ENCODE measurements around the genes C22orf39, GNB1L and CCDC188.

- PRO-cap: no peak
- RRBS: no CpG with 5 or more reads among the region's 9 CpGs
These were observed 2.5 kb downstream of the USP18 start for GRCh38 chr22:18152447-18152951.

DNA sequence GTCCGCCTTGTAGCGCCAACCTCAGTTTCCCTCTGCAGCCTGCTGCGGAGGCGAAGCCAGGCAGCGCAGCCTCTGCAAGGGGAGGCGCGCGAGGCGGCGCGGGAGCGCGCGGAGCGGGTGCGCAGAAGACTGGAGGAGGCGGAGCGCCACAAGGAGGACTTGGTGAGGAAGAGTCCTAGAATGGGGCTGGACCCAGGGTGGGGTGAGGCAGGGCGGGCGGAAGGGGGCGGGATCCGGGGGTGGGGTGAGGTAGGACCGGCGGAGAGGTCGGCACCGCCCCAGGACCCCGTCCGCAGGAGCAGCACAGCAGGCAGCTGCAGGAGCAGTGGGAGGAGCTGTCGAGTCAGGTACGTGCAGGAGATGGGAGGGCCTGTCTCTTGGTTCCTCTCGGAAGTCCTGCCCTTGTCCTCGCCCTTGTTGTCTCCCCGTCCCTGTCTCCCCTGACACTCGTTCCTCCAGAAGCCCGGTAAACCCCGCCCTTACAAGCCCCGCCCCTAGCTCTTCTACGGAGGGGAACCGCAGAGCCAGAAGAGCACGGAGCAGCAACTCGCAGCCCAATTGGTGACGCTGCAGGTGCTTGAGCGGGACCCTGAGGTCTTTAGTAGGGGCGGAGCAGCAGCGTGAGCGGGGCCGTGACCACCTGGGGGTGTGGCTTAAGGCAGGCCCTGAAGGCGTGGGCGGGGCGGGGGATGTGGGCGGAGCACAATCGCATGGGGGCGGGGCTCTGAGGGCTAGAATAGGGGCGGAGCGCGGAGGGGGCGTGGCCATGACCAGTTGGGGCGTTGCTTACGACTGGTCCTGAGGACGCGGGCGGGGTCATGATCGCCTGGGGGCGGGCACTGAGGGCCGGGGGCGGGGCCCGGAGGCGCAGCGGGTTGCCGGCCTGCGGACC lies 1.2 kb downstream of the TMEM191B start:
- PRO-cap: no peak
- RRBS: no CpG with 5 or more reads among the region's 71 CpGs

DNA sequence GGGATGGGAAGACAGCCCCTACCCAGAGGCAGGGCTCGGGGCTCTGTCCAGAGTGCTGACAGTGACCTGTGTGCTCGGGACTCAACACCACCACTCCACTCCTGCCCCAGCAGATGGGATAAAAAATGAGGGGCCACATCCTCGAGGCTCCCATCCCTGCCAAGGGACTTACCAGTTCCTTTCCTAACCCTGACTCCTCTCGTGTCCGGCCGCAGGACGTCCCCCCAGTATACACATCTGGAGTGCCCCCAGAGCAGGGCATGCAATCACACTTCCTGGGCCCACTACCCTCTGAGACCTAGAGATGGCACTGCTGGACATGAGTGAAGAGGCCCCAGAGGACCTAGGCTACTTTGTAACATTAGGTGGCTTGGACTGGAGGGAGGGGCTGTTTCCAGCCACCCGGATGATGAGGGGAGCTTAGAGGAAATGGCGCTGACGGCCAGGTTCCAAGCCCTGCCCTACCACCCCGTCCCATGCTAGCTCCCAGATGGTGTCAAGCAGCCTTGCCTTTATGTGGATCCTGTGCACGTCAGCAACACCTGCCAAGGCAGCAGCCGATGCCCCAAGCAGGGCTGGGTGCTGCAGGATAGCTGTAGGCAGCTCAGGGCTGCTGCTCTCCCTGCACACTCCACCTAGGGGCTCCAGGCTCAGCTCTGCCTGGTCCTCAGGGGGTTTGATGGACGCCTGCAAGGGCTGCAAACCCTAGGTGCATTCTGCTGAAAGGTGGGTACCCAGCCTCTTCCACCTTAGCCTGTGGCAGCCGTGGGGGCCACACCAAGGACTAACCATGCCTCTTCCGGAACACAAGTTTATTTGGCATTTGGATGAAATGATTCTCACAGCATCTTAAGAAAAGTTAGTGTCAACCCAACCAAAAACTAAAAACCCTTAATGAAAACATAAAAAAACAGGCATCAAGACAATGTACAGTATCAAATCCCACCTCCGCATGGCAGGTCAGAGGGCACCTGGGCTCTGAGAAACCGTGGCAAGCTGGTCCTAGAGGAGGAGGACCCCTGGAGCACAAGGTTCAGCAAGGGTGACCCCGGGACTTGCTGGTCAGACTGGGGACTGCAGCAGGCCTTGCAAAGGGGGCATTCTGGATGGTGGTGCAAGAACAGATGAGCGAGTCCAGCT lies 86.4 kb downstream of the DGCR2 start:
- PRO-cap: no peak
- RRBS: no CpG with 5 or more reads among the region's 20 CpGs

- PRO-cap: no peak
- RRBS: no CpG with 5 or more reads among the region's 1 CpG
These were observed 51.8 kb downstream of the DGCR2 start for GRCh38 chr22:19070384-19070847.

- PRO-cap: no peak
- RRBS: no CpG with 5 or more reads among the region's 6 CpGs
These were observed 12.8 kb downstream of the DGCR2 start for GRCh38 chr22:19109311-19109895.

DNA sequence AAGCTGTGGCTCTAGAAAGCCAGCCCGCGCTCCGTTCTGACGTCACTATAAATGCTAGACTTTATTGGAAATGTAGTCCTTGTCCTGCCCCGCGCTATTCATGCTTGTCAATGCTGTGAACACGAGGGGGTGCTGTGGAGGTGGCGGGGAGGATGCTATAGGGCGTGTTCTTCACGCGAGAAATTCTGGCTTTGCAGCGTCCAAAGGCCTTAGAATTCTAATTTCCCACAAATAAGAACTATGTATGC lies 216 bp upstream of the ESS2 start:
- PRO-cap: bidirectional peak, plus-strand start at position 132 of the sequence, minus-strand start outside the sequence
- RRBS: no CpG with 5 or more reads among the region's 12 CpGs

- PRO-cap: no peak
- RRBS: no CpG with 5 or more reads among the region's 3 CpGs
These were observed 40.2 kb upstream of the SLC25A1 start for GRCh38 chr22:19218728-19219223.

- PRO-cap: no peak
- RRBS: no CpG with 5 or more reads among the region's 6 CpGs
These were observed 34.4 kb downstream of the HIRA start for GRCh38 chr22:19397011-19397702.

GRCh38 chr22:19447329-19448027 lies at the start of gene C22orf39:
Gene C22orf39, minus strand, starts transcription at chr22:19447711.
- PRO-cap: bidirectional peak, plus-strand start at chr22:19447446, minus-strand start at chr22:19447303; bidirectional peak, plus-strand start at chr22:19447856, minus-strand start at chr22:19447688
- RRBS: under 1% methylated on average over 40 of the region's 91 CpGs

DNA sequence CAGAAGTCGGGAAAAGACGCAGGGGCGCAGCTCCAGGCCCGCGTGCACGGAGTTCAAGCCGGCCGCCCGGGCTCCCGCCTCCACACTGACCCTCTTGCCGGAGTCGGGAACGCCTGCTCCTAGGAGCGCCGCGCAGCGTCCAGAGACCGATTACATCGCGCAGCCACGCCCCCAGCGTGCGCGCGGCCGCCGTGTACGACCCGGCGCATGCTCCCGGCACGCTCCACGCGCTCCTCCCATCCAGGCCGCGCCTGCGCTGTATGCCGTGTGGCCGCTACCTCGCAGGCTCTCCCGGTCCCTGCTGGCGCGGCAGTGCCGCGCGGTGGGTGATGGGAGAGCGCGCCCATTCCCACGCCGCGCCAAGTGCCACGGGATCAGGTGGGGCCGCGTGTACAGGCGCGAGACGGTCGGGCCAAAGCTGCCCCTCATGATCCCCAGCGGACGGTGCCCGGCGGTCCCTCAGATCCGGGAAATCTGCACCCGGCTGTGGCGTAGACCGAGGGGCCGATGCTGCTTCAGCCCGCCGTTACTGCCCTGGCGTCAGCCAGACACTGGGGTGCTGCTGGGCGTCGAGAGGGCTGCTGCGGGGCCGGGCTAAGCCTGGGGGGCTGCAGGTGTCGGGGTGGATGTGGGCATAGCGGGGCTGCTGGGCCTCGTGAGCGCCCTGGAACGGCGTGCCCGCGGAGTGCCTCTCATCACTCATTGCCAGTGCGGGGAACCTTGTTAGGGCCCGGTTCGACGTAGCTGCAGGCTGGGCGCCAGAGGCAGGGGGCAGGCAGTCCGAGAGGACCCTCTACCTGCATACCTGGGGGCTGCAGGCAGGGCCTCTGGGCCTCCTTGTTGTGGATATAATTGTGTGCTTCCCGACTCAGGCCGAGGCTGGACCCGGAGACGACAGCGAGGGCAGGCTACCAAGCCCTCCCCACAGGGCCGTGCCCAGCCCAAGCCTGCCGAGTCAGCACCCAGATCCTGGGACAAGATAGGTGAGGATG lies at the start of gene GNB1L:
Gene GNB1L (minus strand): TSS at position 145 of the 992 bp plus-strand sequence.
- PRO-cap: bidirectional peak, plus-strand start at position 304 of the sequence, minus-strand start at position 87 of the sequence; bidirectional peak, plus-strand start at position 705 of the sequence, minus-strand start at position 687 of the sequence
- RRBS: under 1% methylated on average over 16 of the region's 95 CpGs

GRCh38 chr22:19877870-19878588 lies 23.4 kb upstream of the GNB1L start:
- PRO-cap: no peak
- RRBS: no CpG with 5 or more reads among the region's 21 CpGs

DNA sequence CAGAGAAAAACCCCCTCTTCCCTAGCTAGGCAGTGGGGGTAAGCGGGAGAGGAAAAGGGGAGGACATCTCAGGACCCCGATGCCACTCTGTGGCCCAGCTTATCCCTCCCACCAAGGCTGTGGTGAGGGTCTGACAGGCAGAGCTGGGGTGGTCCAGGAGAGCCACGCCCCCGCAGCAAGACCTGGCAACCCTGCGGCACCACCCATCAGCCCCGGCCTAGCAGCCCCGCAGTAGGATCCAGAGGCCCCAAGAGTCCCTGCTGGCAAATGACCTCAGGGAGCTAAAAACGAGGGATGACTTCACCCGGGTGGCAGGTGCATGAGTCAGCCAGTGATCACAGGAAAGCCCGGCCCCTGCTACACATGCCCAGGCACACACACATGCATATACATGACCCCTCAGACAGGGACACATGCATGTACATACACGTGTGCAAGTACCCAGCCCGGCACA lies 32.4 kb downstream of the ARVCF start:
- PRO-cap: no peak
- RRBS: 2% methylated on average over 6 of the region's 12 CpGs

DNA sequence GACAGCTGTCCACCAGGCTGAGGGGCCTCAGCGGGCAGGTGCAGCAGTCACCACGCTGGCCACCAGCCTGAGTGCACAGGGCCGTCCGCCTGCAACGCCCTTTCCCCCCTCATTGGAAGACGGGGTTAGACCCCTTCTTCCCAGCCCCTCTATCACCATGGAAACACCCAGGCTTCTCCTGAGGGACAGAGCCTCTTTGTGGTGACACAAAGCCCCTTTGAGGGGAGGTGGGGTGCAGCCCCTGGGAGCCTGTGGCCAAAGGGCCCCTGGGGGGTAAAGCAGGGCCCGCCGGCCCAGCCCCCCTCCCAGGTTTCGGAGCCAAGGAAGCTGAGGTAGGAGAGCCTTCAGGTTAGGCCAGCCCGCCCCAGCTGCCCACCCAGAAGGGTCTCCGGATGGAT lies 18.5 kb downstream of the ARVCF start:
- PRO-cap: no peak
- RRBS: no CpG with 5 or more reads among the region's 11 CpGs

DNA sequence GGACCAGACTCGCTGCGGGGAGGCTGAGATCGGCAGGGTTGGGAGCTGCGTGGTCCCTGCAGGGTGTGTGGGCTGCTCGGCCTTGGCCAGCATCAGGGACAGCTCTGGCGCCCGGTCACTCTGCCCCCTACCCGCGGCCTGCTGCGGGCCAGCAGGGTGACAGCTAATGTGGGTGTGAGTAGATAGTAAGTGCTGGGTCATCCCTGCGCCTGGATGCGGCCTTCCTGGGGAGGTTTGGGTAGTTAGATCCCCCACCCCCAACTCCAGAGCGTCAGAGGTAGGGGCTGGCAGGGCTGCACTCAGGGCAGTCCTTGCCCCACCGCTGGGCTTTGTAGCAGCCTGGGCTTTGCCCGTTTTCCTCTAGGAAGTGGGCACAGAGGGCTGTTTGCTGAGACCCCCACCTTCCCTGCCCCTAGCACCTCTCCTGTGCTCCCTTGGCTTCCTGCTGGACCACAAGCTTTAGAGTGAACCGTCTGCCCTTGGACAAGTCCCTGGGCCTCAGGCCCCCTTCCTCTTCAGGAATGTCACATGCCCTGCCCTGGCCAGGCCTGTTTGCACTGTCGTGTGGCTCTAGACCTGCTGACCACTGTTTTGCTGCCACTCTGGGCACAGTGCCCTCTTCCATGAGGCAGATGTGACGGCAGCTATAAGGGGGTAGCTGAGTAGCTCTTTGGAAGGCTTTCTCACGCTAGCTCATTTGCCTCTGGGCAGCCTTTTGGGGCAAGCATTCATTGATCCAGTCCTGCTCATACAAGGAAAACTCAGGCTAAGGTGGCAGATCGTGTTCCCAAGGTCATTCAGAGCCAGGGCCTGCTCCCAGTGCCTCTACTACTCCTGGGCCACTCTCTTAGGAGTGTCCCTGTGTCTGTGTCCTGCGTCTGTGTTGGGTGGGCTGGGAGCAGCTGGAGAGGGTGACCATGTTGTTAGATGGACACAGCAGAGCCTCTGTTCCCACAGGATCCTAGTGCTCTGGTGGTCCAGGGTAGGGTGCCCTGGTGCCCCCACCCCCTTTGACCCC lies 831 bp downstream of the TANGO2 start:
- PRO-cap: bidirectional peak, plus-strand start at position 197 of the sequence, minus-strand start at position 140 of the sequence
- RRBS: no CpG with 5 or more reads among the region's 21 CpGs

DNA sequence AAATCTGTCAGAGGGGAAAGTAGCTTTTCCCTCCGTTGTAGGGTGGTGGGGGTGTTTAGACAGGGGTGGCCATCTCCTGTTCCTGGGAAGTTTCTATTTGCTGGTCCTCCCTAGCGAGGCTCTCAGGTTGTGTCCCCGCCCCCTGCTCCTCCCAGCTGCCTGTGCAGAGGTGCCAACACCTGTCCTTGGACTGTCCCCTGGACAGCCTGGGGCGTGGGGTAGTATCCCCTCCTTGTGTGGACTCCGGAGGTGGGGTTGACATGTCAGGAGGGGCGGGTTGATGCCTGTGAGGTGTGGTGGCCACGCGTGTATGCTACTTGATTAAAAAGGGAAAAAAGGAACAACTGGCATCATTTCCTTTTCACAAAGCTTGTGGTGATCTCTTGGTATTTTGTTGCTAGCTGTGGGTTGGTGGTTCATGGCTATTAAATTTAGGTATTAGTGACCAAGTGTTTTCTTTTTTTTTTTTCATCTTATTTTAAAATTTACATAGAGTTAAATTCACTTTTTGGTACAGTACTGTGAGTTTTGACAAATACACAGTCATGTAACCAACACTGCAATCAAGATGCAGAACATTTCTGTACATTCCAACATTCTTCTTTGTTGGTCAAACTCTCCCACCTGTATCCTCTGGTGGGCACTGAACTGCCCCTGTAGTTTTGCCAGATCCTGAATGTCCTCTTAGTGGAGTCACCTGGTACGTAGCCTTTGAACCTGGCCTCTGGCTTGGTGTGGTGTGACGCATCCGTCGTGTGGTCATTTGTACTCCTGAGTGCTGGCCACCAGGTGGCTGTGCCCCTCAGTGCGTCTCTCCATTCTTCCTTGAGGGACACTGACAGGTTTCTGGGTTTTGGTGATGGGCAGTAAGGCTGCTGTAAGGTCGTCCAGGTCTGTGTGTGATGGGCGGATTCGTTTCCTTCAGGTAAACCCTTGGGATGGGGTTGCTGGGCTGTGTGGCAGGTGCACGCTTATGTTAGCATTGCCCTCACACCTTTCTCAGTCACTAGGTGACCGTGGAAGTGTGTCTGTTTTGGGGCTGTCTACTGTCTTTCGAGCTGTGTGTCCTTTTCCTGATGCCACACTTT lies 13.9 kb upstream of the RANBP1 start:
- PRO-cap: no peak
- RRBS: no CpG with 5 or more reads among the region's 19 CpGs

GRCh38 chr22:20150856-20151107 lies at the start of gene CCDC188:
Gene CCDC188, minus strand, starts transcription at chr22:20151055.
- PRO-cap: no peak
- RRBS: no CpG with 5 or more reads among the region's 2 CpGs

DNA sequence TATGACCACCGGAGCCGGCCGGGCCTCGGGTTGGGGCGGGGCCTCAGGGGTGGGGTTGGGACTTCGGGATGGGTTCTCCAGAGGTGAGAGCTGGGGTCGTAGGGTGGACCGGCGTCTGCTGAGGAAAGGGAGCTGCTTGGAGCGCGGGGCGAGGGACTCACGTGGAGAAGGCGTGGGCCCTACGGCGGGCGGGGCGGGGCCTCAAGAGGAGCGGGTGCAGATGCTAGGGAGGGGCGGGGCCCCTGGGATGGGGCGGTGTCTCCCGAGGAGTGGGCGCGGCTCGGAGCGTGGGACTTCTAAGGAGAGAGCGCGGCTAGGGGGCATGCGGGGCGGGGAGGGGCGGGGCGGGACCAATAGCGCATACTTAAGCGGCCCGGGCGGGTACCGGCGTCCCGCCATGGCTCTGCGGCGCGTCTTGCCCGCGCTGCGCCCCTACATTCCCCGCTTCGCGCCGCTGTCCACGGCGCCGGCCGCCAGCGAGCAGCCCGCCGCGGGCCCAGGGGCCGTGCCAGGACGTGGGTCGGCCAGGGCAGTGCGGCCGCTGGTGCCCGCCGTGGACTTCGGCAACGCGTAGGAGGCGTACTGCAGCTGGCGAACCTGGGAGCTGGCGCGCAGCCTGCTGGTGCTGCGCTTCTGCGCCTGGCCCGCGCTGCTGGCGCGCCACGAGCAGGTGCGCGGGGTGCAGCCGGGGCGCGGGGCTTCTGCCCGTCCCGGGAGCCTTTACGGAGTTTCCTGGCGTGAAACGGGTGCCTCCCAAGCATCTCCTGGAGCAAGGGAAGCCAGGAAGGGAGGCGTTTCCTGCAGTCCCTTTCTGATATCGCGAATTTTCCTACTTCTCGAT lies 20.3 kb downstream of the DGCR6L start:
- PRO-cap: bidirectional peak, plus-strand start at position 392 of the sequence, minus-strand start at position 163 of the sequence
- RRBS: 4% methylated on average over 11 of the region's 92 CpGs

DNA sequence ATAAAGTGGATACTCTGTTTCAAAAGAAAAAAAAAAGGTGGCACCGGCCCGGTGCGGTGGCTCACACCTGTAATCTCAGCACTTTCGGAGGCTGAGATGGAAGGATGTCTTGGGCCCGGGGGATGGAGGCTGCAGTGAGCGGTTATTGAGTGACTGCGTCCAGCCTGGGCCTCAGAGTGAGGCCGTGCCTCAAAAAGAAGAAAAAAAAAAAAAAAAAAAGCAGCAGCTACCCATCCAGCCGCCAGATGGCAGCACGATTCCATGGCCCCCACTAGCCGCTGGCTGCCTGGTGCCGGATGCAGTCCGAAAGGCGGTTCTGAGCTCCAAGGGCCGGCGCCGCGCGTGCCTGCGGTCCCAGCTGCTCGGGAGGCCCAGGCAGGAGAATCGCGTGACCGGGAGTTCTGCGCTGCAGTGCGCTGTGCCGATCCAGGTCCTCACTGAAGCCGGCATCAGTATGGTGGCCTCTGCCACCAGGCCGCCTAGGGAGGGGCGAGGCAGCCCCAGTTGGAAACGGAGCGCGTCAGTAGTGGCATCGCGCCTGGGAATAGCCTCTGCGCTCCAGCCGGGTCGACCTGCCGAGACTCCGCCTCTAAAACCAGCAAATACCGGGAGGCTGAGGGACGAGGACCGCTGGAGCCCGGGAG lies 19.4 kb downstream of the SCARF2 start:
- PRO-cap: no peak
- RRBS: 9% methylated on average over 18 of the region's 44 CpGs

- PRO-cap: no peak
- RRBS: no CpG with 5 or more reads among the region's 9 CpGs
These were observed 59.6 kb downstream of the MED15 start for GRCh38 chr22:20566759-20567696.

GRCh38 chr22:20587953-20588535 lies 80.6 kb downstream of the MED15 start:
- PRO-cap: no peak
- RRBS: no CpG with 5 or more reads among the region's 6 CpGs